Daoy (cell line): ENCODE measurements around a stretch of chr17.

DNA sequence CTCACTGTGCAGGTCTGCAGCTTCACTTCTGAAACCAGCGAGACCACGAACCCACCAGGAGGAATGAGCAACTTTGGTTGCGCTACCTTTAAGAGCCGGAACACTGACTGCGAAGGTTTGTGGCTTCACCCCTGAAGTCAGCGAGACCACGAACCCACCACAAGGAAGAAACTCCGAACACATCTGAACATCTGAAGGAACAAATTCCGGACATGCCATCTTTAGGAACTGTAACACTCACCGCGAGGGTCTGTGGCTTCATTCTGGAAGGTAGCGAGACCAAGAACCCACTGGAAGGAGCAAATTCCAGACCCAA is 84.7 kb upstream of the MED9 start:
- RAMPAGE, long total RNA = no peak

- RAMPAGE, long total RNA = no peak
These were observed 60.2 kb upstream of the MED9 start for GRCh38 chr17:17416346-17417280.

DNA sequence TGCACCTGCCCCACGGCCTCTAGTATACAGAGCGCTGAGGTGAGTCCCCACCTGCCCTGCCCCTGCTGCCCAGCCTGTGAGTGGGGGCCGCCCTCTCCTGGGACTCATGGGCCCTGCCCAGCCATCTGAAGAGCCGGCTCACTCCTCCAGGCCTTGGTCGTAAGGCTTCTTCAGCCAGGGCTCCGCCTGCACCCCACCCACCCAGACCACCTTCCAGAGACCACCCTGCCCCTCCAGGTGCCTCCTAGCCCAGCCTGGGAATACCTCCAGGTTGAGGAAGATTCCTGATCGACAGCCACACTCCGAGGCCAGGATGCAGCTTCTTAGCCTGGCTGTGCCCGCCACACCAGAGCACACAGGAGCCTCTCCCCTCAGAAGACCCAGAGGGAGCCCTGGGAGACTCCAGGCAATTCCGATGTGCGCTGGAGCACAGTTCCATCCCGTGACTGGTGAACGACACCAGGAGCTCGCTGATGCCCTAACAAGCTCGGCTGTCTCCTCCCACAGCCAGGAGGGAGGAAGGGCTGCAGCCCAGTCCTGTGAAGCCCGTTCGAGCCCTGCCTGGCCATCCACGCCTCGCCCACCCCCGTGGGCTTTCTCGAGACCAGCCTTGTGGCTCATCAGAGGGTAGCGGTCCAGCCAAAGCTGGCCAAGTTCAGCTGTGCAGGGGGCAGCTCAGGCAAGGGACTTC is 21.7 kb upstream of the RASD1 start:
- RAMPAGE, long total RNA = no peak

DNA sequence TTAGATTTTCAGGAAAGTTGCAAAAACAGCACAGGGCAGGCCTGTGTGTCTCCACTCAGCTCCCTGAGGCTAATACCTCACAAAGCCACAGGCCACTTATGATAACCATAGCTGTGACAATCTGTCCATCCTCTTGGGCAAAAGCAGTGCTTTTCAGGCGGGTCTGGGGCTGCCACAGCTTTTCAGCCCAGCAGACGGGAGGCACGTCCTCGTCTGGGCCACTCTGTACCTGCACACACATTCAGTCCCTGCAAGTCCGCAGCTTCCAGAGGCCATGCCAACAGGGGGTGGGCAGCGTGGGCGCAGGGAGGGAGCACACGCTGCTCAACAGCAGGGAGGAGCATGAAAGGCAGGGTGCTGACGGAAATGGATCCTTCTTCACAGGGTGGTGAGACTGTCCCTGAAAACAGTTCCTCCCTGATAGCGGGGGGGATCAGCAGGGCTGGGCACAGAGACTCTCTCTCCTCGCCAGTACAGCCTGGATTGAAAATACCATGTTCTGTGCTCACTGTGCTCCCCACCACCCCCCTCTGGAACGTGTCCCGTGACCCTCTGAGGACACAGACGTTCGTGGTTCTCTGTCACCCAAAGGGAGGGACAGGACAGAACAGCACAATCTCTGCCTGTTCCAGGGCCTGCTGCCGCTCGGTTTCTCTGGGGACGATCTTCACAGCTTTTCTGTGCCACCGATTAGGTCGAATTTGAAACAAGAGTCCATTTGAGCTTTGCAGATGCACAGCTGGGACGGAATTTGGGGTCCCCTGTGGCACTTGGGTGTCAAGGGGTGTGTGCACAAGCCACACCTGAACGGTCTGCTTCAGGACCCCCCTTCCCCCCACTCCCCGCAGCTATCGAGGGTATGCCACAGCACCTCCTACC is 41.6 kb downstream of the PEMT start:
- RAMPAGE, long total RNA = no peak

DNA sequence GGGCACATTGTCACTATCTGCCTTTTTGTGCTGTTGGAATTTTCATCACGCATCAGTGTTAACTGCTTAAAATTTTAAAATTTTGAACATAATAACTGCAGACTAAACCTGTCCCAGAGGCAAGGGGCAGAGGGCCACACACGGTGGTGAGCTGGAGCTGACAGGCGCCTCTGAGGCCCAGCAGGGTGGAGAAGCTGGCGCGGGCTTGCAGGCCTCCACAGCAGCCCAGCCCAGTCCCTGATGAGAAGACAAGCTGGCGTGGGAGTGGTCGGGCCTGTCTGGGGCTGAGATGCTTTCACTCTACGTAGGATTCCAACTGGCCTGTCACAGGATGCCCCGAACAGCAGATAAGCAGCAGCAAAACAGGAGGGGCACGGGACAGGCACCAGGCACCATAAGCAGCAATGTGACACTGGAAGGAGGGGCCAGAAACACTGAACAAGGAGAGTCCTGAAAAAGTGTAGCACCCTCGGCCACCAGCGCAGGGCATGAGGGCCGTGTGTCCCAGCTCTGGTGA is 40.2 kb downstream of the PEMT start:
- RAMPAGE, long total RNA = no peak

DNA sequence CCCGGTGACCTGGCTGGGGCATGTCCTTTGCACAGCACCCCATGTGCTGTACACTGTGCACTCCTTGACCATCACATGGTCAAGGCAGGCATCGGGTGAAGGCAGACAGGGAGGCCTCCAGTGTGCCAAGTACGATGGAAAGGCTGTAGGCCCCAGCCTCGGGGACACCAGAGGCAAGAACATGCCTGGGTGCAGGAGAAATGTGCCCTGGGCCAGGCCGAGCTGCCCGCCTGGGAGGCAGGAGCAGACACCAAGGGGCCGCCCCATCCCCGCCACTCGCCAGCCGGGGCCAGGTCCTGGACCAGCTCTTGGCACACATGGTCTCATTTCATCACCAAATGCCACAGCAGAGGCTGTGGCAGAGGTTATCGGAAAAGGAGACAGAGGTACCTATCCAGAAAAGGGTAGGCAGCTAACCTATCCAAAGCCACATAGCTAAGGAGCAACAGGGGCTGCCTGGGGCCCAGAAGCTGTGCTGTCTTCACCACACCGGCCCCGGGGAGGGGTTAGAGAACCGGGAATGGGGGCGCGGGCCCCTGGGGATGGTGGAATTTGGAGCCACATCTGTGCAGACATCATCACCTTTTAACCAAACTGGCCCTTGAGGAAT is 31.3 kb downstream of the PEMT start:
- RAMPAGE, long total RNA = no peak

- RAMPAGE, long total RNA = no peak
These were observed 22.8 kb downstream of the PEMT start for GRCh38 chr17:17568670-17569130.

DNA sequence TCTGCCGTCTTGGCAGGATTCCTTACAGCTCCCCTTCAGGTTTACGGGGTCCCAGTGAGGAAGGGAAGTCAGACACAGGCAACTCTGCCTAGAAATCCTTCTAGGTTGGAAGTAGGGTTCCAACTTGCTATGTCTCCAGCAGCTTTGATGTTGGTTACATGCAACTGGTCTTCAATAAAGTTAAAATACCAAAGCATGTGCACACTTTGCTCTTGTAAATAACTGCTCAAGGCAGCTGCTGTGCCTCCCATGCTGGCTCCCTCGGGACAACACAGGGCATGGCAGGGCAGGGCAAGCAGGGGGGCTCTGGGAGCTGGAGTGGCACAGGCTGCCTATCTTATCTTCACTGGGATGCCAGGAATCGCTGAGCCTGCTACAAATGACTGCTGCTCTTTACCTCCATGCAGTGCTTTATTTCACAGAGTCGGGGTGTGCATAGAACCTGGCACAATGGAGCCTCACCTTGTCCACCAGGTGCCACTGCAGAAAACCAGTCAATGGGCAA is 21.9 kb downstream of the PEMT start:
- RAMPAGE, long total RNA = no peak

DNA sequence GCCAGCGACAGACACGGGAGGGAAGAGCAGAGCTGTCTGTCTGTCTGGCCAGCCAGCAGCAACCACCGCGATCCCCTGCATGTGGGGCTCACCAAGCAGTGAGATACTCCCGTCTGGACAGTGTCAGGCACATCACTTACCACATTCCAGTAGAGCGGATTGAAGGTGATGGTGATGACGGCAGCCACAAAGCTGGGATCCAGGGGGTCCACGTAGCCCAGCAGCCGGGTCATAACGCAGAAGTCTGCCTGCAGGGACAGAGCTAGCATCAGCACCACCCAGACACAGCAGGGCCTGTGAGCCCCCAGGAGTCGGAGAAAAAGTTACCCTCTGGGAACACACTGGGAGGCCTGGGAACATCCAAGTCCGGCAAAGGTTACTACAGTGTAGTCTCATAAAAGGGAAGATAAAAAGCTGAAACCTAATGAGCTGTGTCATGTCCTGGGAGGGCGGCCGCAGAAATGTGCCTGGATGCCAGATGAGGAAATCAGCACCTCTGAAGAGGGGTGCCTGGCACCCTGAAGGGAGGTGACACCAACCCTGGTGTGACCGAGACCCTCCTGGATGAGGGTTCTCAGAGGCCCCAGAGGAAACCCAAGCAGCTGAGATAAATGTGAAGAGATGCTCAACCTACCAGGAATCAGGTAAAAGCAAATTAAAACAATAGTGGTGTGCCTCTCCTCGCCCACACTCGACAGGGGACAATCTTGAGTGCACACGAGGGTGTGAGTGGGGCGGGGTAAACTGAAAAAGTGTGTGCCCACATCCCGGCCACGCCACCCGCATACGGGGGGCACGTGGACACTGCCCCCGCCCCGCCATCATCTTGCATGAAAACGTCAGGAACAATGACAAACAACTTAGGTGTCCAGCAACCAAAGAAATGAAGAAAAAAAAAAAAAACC is 14.5 kb downstream of the PEMT start:
- RAMPAGE, long total RNA = no peak

GRCh38 chr17:17690332-17690703 is 9.1 kb downstream of the RAI1 start:
- RAMPAGE, long total RNA = no peak

DNA sequence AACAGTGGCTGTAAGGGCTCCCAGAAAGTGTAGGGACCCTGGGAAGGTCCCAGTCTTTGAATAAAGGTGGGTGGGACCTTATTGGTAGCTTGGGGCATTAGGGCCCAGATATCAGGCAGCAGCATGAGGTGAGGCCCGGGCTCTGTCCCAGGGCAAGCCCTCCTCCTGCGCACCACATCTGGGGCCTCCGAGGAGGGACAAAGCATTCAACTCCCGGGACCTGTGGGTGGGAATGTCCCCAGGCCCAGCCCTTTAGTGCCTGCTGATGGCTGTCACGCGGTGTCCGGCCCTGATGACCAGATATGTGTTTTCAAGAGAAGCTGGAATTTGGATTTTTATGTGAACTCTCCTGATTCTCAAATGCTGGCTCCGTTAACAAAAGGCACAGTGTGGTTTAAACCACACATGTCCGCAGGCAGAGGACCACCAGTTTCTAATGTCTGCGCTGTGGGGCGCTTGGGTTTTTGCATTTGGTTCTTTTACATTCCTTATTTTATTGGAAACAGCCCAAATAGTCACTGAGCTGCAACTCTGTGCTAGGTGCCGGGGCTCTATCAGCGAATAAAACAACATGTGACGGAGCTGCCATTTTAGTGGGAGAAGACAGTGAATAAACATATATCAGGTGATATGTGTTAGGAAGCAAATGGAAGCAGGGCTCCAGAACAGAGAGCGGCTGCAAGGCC is 30.5 kb downstream of the RAI1 start:
- RAMPAGE, long total RNA = no peak

DNA sequence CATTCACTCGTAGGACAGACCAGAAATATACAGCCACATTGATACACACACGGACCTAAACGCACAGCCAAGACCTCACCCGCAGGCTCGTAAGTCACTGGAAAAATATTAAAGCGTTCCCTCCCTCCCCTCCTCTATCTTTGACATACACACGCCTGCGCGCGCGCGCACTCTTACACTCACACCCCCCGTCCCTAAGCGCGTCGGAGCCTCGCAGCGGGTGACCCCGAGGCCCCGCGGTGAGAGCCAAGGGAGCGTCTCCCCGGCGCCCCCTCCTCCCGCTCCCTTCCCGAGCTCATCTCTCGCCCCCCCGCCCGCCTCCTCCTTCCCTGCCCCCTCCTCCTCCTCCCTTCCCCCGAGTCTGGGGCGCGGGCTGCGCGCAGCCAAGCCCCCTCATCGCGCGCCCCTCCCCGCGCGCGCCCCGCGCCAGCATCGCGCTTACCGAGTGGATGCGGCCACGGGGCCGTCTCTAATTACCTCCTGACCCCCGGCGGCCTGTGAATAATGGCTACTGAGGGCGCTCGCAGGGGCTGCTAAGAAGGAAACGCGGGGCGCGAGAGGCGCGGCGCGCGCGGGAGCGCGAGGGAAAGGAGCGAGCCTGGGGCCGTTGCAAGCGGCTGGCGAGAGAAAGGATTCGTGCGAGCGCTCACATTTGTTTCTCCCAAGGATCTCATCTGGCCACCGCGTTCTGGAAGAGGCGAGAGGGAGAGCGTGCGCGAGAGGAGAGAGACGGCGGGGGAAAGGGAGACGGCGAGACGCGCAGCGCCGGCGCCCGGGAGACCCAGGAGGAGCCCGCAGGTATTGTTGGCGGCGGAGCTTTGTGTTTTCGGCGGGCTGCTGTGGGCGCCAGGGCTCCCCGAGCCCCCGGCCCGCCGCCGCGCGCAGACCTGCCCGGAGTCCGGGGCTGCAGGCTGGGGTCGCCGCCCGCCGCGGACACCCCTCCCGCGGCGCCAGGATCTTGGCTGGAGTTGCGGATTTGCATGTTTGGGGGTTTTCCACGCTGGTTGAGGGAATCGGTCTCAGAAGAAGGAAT is 42.4 kb downstream of the RAI1 start:
- RAMPAGE, long total RNA = no peak

- RAMPAGE, long total RNA = no peak
These were observed 47.6 kb downstream of the RAI1 start for GRCh38 chr17:17728706-17729399.

- RAMPAGE, long total RNA = no peak
These were observed 71.2 kb downstream of the RAI1 start for GRCh38 chr17:17752109-17753247.

GRCh38 chr17:17786101-17786607 is 50.6 kb downstream of the SREBF1 start:
- RAMPAGE, long total RNA = no peak

GRCh38 chr17:17812618-17813420 is 24.0 kb downstream of the SREBF1 start:
- RAMPAGE, long total RNA = no peak

GRCh38 chr17:17935760-17936637 is 36.2 kb downstream of the TOM1L2 start:
- RAMPAGE, long total RNA = no peak

DNA sequence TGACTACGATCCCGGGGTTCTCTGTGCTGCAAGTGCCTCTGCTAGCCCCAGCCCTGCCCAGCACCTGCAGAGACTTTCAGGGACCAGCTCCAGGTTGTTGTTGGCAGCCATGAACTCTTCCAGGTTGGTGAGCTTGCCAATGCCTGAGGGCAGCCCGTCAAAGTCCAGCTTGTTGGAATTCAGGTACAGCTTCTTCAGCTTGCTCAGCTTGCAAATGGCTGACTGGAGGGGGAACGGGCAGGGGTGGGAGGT is 5.4 kb downstream of the FLII start:
- RAMPAGE, long total RNA = no peak

- RAMPAGE, long total RNA = no peak
These were observed 34.1 kb downstream of the TBC1D28 start for GRCh38 chr17:18610066-18610523.

DNA sequence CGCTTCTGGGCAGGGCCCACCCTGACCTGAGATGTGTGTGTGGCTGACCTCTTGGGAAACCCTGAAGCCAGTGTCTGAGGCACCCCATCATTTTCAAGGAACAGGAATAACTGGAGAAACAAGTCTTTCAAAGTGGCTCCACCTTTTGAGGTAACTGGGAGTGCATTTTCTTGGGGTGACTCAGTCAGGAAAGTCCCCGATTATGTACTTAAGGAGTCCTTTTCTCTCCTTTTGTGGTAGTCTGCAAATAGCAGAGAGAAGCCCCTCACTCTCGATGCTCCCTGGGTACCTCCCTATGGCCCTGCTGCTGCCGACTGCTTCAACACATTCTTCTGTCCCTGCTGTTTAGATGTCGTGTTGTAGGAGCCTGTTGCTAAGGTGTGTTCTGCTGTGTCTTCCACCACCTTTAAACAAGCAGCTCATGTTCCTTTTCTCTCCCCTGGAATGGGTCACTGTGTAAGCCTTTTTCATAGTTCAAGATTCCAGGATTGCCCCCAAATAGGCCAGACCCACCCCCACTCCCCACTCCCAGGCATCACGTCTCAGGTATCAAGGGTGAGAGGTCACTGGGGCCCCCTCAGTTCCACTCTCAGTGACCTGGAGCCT is 25.1 kb upstream of the FBXW10 start:
- RAMPAGE, long total RNA = no peak